ENCODE results near the genes OR52K2, OR52R1, OR51G1, OR52E2, HBG2, OR51I2, OR52N2, OR56A5, C11orf42, ARFIP2 and DNHD1.

- PRO-cap: no peak
These were observed at the start of gene OR52K2 for GRCh38 chr11:4448921-4449541. Gene OR52K2, plus strand, starts transcription at chr11:4449295.

- PRO-cap: no peak
These were observed 226 bp downstream of the OR51E1 start for GRCh38 chr11:4644061-4644354.

- PRO-cap: no peak
These were observed at the start of gene OR52R1 for GRCh38 chr11:4804197-4804813. Gene OR52R1, minus strand, starts transcription at chr11:4804380.

- PRO-cap: no peak
These were observed at the start of gene OR51G1 for GRCh38 chr11:4924071-4924697. Gene OR51G1, minus strand, starts transcription at chr11:4924339.

DNA sequence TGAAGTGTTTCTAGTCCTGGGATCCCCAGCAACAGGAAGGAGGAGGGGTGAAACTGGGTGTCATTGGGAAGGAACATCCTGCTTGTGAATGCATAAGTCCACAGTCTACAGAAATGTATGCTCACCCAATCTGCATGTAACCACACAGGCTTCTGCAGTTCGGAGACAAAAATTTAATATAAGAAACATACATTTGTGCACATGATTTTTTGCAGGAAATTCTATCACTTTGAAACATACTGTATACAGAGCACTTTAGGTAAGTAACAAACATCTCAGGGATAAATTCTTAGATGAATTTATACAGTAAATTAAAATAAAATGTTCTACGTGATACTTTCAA lies at the start of gene OR52E2:
OR52E2 (minus strand) TSS at position 77 of the 343 bp plus-strand sequence.
- PRO-cap: no peak

DNA sequence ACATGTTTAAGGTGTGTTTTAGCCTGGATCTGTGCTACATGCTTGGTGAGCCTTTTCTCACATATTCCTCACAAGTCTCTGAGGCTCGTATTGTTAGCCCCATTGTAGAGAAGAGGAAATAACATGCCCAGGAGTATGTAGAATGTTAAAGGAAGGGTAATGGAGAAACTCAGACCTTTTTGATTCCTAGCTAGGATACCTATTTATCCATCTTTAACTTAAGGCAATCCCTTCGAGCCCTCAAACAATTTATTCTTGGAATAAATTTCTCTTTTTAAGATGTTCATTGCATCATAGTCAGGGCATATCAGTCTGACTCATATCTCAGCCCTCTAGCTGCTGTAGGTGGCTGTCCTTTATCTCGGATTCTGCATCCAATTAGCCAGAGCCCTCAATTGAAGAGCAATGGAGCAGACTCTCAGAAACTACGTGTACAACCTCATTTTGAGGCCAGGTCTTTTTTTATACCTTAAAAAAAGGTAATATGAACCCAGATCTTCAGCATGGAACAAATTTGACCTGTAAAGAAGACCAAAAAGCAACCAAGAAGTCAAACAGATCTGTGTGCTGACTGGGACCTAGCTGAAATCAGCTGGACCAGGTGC lies 8.8 kb downstream of the OR52A5 start:
- PRO-cap: no peak

GRCh38 chr11:5131679-5132490 lies 6.3 kb downstream of the OR52A5 start:
- PRO-cap: no peak

DNA sequence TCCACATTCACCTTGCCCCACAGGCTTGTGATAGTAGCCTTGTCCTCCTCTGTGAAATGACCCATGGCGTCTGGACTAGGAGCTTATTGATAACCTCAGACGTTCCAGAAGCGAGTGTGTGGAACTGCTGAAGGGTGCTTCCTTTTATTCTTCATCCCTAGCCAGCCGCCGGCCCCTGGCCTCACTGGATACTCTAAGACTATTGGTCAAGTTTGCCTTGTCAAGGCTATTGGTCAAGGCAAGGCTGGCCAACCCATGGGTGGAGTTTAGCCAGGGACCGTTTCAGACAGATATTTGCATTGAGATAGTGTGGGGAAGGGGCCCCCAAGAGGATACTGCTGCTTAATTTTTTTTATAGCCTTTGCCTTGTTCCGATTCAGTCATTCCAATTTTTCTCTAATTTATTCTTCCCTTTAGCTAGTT lies at the start of gene HBG2:
HBG2 (minus strand) TSS at position 118 of the 423 bp plus-strand sequence.
- PRO-cap: no peak

DNA sequence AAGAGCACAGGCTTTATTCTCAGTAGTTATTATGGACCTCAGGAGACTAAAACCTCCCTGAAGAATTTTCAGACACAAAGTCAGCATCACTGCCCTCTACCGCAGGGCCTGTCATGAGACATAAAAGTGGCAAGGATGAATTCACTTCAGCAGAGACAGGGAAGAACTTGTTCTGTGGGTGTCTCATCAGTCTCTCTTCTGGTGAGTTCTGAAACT lies at the start of gene OR51I2:
OR51I2 (plus strand) TSS at position 160 of the 216 bp plus-strand sequence.
- PRO-cap: no peak

DNA sequence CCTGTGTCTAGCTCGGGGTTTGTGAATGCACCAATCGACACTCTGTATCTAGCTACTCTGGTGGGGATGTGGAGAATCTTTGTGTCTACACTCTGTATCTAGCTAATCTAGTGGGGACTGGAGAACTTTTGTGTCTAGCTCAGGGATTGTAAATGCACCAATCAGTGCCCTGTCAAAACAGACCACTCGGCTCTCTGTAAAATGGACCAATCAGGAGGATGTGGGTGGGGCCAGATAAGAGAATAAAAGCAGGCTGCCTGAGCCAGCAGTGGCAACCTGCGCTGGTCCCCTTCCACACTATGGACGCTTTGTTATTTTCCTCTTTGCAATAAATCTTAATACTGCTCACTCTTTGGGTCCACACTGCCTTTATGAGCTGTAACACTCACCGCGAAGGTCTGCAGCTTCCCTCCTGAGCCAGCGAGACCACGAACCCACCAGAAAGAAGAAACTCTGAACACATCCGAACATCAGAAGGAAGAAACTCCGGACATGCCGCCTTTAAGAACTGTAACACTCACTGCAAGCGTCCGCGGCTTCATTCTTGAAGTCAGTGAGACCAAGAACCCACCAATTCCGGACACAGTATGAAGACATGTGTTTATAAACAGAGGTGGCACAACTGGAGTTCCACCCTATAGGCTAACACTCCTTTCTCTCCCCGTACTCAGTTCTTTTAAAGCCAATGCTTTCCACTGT lies 1.1 kb downstream of the TRIM5 start:
- PRO-cap: unidirectional peak, plus-strand start at position 274 of the sequence

DNA sequence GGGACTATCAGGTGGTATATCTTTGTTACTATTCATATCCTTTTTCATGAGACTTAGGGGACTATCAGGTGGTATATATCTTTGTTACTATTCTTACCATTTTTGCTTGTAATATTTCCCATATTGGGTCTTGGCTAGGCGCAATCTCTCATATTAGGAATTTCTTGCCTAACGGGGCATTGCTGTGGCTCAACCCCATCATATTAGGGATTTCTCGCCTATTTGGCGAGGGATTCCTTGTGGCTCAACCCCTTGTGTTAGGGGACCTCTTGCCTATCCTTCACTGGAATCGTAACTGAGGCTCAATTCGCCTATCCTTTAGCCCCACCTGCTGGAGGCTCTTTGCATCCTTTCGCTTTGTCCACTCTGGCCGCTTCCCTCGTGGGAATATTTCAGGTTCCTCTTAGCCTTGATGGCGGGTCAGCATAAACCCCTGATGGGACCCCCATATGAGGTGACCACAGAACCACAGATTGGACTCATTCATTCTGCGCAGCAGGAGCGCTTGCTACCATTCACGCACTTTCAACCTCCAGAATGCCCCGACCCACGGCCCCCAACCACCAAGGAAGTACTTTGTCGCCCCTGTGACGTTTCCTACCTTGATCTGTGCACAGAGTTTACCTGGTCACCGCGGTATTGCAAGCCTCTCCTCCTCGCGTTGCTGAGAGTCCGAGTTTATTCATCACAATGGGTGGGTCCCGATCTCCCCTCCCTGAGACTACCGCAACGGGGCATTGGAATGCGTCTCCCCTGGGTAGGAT lies at the start of gene OR52N2:
OR52N2 (plus strand) TSS at position 627 of the 764 bp plus-strand sequence.
- PRO-cap: no peak

DNA sequence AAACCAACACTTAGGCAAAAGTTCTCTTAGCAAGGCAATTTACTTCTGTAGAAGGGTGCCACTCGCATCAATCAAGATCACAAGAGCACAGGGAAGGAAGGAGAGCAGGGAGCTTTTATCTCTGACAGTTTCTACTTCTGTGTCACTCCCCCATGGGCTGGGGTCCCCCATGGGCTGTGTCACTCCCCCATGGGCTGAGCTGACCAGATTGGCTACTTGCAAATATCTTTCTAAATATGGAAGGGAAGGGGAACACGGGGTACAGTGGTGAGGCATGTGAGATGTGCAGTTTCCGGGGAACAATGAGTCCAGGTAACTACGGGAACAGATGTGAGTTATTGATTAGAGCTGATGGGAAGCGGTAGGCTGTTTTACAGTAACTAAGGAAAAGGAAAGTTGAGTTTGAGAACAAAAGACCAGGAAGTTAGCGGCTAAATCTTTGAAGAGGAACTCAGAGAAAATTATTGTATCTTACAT lies 479 bp downstream of the OR52N2 start:
- PRO-cap: no peak

DNA sequence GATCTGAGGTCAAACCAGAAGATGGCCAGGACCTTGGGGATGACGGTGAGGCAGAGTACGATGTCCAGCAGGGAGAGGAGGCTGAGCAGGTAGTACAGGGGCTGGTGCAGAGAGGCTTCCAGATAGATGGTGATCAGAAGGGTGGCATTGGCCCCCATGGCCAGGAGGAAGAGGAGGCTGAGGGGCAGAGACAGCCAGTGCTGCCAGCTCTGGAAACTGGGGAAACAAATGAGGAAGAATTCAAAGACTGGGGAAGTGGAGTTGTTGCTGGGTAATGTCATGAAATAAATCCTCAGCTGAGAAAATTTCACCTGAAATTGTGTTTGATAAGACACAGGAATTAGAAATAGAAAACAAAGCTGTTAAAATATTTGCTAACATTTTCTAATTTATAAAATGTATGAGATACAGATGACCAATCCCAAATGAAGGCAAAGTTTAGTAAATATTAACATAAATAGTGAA lies at the start of gene OR56A5:
OR56A5 (minus strand) TSS at position 281 of the 465 bp plus-strand sequence.
- PRO-cap: no peak

DNA sequence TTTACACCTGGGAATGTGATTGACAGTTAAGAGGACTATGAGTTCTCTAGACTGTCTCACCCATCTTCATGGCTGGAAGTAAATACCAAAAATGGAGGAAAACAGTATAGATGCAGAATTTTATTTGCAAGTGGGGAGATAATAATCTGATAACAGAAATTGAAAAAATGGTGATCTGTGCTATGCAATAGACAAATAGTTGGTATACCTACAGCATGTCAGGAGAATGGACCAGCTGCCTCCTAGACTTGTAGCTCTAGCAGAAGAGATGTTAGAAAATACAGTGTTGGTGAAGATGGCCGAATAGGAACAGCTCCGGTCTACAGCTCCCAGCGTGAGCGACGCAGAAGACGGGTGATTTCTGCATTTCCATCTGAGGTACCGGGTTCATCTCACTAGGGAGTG lies 26.8 kb downstream of the OR52B2 start:
- PRO-cap: no peak

DNA sequence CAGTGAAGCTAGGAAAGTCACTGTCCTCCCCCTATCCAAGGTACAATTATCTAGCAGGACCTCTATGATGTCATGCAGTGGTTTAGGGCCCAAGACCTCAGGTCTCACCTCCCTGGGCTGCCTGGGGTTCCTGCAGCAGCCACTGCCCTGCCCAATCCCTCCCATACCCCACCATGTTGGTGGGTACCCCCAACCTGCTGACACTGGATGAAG lies at the start of gene C11orf42:
C11orf42 (plus strand) TSS at position 115 of the 213 bp plus-strand sequence.
- PRO-cap: no peak

DNA sequence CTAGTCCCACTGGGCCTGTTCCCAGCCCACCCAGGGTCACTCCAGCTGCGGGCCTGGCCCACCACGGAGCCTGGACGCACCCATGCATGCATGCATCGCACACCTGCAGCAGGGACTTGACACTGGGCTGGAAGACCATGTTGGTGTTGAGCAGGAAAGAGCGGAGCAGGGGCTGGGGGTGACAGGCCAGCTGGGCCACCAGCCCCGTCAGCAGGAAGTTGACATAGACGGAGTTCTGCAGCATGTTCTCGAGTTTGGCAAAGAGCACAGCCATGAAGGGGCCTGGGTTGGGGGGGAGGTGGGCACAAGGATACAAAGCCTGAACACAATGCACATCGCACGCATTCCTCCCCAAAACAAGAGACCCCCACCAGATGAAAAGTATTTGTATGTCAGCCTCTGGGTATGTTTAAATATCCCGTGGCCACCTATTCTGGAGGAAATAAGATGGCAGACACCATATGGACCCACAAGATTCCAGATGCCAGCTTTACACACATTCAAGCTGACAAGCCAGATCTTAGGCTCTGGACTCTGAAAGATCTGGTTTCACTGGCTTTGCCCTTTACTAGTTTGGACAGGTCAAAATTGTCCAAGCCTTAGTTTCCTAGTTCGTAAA lies 9.4 kb downstream of the C11orf42 start:
- PRO-cap: no peak

- PRO-cap: no peak
These were observed 2.0 kb downstream of the ARFIP2 start for GRCh38 chr11:6478983-6479587.

DNA sequence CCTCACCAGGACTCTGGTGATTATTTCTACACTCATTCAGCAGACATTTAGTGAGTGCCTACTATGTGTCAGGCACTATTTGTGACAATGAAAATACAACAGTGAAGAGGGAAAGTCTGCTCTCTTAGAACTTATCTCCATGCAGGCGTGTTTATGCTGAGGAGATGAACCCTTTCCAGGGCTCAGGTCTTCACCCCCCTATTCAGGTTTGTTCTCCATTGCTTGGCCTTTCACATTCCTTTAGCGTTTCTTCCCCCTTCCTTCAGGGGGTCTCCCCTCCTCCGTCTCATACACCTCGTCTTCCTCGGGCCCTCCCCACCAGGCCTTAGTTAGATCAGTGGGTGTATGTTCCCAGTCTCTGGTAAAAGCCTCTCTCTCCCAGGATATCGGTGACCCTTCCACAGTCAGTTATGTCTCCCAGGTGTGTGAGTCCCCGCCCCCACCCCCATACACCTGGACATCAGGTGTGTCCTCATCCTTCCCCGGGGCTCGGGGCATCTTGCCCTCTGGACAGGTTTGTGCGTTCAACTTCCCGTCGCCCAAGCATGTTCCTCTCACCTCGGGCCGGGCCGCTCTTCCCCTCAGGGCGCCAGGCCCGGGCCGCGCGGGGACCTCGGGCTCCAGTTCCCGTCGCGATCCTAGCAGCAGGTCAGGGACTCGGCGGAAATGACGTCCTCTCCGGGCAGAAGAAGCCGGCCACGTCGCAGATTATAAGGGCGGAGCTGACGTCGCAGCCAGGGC lies at the start of gene ARFIP2:
ARFIP2 (minus strand) TSS at position 659 of the 741 bp plus-strand sequence.
- PRO-cap: bidirectional peak, plus-strand start outside the sequence, minus-strand start at position 640 of the sequence

GRCh38 chr11:6496883-6497788 lies at the start of gene DNHD1:
Gene DNHD1, plus strand, starts transcription at chr11:6497280.
- PRO-cap: no peak

GRCh38 chr11:6576591-6576991 lies 26.8 kb downstream of the RRP8 start:
- PRO-cap: no peak